AG08470 (cell line): ENCODE measurements around a stretch of chr10.

DNA sequence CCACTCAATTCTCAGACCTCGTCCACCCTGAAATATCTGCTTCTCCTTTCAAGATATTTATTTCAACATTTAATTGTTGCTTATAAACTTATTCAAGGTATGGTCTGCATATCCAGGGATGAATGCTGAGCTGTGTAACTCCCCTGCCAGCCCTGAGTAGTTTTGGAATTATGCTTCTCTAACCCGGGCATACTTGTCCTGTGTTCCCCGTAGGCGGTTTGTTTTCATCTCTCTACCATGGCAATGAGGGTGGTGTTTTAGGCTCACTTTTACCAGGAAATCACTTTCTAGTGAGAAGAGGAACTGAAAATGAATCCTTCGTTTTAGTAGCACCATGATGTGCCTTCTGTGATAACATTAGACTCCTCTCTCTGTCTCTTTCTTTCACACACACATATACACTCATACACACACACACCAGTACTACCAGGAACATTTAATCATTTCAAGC, 31.3 kb upstream of the PFKP start:
- RRBS: no CpG with 5 or more reads among the region's 5 CpGs

DNA sequence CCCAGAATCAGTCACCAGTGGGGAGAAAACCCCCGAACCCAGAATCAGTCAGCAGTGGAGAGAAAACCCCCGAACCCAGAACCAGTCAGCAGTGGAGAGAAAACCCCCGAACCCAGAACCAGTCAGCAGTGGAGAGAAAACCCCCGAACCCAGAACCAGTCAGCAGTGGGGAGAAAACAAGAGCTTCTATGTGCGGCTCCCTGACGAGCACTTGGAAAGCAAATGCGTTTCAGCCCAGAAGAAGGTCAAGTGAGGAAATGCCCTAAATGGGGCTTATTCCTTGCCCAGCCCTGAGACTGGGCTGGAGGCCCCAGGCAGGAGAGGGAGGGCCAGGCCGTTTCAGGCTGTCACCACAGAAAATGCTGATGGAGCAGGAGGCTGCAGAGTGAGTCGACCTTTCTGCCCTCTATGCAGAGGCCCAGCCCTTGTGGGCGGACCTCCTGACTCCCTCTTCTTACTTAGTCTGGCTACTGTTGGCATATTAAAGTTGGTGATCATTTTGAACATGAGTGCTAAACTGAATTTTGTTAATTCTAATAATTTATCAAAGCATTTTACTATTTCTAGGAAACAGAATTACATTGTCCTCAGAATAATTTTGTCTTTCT, 18.7 kb upstream of the PFKP start:
- RRBS: no CpG with 5 or more reads among the region's 10 CpGs

DNA sequence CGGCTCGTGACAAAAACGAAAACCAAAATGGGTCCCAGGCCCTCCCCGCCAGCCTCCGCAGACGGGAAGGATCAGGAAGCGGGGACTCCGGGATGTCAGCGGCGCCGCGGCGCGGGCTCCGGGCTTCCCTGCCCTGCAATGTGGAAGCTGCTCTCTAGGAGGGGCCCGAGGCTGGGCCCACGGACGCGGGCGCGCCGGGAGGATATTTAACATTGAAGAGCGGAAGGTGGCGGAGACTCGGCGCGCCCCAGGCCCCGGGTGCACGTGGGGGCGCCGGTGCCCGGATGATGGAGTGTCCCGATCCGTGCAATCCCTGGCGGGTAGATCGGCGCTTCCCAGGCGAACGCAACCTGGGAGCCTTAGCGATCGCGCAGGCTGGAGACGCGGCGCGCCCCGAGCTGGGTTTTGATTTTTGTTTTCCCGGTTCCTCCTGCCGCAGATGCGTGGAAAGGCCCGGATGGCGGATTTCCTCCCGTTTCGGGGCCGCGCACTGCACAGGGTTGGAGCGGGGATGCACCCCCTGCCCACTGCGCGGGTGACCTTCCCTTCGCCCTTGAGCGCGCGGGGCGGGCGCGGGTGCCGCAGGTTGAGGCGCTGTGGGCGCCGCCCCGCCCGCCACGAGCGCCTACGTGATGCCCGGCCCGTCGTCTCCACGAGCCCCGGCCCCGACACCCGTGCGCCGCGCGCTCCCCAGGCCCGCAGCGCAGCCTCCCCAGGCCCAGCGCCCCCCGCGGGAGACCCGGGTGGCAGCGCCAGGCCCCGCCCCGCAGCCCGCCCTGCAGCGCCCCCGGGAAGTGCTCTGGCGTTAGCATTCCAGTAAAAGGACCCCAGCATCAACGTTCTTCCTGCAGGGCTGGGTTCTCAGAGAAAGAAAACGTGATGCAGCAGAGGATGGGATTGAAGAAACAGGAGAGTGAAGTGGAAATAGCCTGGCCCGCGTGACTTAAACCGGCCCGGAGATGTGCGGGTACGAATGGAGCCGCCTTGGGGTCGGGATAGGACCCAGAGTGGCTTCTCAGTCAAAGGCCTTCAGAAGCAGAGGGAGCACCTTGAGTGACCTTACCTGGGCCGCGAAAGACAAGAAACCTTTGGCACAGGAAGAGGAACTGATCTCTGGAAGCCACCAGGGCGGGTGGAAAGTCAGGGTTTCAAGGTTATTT, 1.5 kb downstream of the PFKP start:
- RRBS: 1% methylated on average over 38 of the region's 112 CpGs

GRCh38 chr10:3129710-3130082, 42.9 kb downstream of the PITRM1 start:
- RRBS: no CpG with 5 or more reads among the region's 25 CpGs

GRCh38 chr10:3181763-3182210, 9.2 kb upstream of the PITRM1 start:
- RRBS: no CpG with 5 or more reads among the region's 3 CpGs

DNA sequence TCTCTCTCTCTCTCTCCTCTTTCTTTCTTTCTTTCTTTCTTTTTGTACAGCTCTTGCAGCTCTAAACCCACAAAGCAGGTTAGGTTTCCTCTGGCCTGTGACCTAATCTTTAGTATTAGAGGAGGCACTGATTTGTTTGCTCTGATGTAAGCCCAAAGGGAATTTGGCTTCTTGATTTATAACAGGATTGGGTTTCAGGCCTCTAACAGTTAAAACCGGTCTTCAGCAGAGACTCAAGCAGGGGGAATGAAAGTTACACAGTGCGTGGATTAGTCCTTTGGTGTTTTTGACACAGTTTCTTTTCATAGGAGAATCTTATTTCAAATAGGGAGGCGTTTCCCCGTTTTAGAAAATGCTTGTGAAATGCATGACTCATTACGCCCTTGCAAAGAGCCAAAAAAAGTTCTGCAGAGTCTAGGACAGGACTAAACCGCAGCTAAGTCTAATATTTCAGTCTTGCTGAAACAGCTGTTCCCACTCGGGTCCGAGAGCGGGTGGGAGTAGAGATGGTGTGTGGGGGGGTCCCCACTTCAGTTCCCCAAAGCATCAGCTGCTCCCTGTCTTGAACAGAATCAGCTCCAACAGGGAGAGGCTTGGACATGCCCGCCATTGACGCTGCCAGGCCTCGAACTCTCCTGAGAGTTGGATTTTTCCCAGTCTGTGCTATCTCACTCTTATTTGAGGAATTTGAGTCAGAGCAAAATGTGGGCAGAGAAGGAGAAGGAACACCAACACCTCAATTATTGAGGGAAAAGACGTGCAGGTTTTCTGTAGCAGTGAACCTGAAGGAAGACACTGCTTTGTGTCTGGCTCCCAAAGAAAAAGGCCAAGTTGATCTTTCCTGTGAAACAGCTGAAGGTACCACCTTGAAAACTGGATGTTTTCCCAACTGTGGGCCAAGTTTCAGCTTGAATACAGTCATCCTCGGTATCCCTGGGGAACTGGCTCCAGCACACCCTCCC, 296.6 kb upstream of the PITRM1 start:
- RRBS: no CpG with 5 or more reads among the region's 14 CpGs

DNA sequence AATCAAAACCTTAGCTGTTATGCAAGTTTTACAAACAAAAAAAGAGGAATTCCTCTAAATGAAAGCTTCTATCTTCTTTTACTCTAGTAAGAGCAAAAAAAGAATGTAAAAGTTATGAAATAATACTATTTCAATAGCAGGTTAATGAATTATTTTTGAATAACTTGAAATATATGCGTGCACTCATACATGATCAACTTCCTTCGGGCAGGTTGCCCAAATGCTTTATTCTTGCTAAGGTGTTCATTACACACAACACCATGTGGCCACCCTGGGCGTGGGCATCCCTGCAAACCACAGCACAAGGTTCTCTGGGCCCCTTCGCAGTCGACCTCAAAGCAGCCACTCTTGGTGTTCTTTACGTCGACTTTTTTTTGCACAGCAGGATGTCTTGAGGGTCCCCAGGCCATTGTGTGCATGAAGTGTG, 300.6 kb upstream of the PITRM1 start:
- RRBS: no CpG with 5 or more reads among the region's 7 CpGs

DNA sequence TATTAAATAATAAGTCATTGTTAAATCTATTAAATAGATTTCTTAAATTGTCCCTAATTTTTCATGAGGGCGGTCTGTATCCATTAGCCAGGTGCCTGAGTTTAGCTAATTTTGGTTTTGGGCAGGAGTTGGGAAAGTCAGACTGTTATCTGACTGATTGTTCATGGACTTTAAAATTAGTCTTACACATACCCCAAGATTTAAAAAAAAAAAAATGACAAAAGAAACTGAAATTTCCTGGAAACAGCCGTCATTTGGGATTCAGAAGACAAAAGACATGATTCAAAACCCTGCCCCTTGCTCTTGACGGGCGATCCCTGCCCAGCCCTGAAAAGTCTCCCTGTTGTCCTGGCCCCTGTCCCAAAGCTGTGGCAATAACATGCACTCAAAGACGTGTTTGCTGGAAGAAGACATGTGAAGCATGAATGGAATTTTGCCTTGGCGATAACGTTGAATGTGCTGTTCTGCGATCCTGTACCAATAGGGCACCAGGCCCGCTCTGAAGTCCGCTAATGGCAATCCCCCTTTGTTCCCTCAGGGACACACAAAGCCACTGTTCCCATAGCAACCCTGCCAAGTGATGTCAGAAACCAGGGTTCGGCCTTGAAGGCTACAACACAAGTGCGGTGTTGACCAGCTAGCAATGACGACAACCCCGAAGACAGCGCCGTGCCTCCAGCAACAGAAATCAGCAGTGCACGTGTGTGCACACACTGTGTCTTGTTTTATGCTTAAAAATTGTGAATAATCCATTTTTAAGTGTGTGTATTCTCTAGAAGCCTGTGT, 284.7 kb downstream of the KLF6 start:
- RRBS: no CpG with 5 or more reads among the region's 17 CpGs

- RRBS: no CpG with 5 or more reads among the region's 10 CpGs
These were observed 246.7 kb downstream of the KLF6 start for GRCh38 chr10:3538196-3538750.

- RRBS: no CpG with 5 or more reads among the region's 4 CpGs
These were observed 44.5 kb downstream of the KLF6 start for GRCh38 chr10:3740383-3741040.

GRCh38 chr10:3782765-3783046, 2.3 kb downstream of the KLF6 start:
- RRBS: no CpG with 5 or more reads among the region's 4 CpGs

GRCh38 chr10:3783047-3783331, 2.0 kb downstream of the KLF6 start:
- RRBS: no CpG with 5 or more reads among the region's 3 CpGs

DNA sequence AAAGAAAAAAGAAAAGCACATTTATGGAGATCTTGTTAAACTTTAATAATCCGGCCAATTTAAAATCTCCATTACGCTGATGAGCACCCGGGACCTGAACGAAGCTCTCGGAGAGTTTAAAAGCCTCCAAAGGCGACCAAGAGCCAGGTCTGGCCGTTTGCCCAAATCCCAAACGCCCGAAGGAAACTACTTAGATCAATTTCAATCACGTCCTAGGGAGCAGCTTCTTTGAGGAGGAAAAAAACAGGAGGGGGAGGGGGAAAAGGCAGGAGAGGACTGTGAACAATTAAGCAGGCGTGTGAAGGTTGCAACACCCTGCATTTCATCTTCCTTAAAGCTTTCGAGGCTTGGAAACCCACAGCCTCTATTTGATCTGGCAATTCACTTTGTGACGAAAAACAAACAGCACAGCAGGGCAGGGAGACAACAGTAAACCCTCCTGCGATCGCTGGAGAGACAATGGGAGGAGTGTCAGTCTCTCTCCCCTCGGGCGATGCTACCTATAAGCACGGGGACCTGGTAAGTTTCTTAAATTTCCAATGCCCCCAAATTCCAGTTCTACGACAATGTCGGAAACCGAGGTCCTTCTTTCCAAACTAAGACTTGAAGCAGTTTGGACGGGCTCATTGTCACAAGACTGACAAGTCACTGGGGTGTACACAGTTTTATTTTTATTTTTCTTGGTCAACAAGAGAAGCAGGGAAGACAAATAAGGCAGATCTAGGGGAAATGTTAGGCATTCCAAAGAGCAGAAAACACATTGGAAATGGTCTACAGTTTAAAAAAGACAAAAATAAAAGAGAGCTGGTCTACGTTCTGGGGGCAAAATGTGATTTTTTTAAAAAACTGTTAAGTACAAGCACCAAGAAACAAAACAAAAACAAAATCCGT, 1.1 kb downstream of the KLF6 start:
- RRBS: no CpG with 5 or more reads among the region's 24 CpGs

- RRBS: no CpG with 5 or more reads among the region's 10 CpGs
These were observed 16.6 kb upstream of the KLF6 start for GRCh38 chr10:3801460-3802069.

GRCh38 chr10:3825232-3825734, 40.3 kb upstream of the KLF6 start:
- RRBS: no CpG with 5 or more reads among the region's 9 CpGs

- RRBS: no CpG with 5 or more reads among the region's 6 CpGs
These were observed 83.2 kb upstream of the KLF6 start for GRCh38 chr10:3868256-3868631.

DNA sequence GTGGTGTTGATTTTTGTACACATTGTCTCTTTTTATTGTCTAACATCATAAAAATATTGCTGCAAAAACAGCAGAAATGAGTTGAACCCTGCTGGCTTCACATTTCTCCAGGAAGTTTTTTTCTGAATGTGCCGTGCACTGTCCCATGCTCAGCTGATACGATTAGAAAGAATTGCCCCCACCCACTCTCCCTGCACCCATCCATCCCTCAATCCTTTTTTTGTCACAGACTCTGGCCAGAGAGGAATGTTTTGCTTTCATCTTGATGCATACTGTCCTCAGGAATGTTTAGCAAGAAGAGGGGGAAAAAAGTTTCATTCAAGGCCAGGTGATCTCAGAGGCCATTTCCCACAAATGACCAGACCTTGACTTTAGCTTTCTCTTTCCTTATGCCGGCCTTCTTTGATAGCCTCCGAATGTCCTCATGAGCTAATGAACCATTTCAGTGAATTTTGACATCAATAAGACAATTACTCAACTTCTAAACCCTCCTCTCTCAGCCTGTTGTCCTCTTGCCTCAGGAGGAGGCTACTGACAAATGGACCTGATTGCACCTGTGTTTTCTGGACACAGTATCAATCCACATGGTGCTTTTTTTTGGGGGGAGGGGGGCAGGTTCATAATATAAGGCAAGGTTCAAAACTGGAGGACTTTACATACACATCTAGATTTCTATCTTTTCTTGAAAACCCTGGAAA, 105.0 kb upstream of the KLF6 start:
- RRBS: no CpG with 5 or more reads among the region's 4 CpGs

GRCh38 chr10:3909205-3909876, 124.3 kb upstream of the KLF6 start:
- RRBS: no CpG with 5 or more reads among the region's 18 CpGs

DNA sequence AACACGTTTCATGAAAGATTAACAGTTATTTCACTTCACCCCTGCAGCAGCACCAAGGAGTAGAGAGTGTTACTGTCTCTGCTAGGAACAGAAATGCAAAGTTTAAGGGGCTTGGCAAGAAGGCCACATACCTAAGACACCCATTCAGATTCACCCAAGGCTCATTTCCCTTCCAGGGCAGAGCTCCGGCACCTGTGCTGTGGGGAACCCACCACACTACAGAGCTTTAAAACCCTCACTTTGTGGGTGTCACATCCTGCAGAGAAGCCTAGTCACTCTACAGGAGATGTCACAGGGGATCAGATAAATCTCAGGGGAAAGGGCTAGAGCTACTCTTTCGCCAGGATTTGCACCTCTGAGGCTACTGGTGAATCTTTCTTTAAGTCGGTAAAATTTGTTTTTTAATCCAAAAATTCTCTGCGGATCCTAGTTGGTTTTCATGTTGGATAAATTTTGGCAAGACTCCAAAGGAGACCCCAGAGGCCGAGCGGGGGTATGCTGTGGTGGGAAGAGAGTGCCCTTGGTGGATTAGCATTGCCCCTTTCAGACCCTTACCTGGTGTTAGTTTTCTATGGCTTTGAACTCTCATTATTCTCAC, 176.2 kb upstream of the KLF6 start:
- RRBS: no CpG with 5 or more reads among the region's 7 CpGs

- RRBS: no CpG with 5 or more reads among the region's 4 CpGs
These were observed 510.5 kb upstream of the AKR1E2 start for GRCh38 chr10:4315483-4315955.